ENCODE measurements around the gene KERA.

DNA sequence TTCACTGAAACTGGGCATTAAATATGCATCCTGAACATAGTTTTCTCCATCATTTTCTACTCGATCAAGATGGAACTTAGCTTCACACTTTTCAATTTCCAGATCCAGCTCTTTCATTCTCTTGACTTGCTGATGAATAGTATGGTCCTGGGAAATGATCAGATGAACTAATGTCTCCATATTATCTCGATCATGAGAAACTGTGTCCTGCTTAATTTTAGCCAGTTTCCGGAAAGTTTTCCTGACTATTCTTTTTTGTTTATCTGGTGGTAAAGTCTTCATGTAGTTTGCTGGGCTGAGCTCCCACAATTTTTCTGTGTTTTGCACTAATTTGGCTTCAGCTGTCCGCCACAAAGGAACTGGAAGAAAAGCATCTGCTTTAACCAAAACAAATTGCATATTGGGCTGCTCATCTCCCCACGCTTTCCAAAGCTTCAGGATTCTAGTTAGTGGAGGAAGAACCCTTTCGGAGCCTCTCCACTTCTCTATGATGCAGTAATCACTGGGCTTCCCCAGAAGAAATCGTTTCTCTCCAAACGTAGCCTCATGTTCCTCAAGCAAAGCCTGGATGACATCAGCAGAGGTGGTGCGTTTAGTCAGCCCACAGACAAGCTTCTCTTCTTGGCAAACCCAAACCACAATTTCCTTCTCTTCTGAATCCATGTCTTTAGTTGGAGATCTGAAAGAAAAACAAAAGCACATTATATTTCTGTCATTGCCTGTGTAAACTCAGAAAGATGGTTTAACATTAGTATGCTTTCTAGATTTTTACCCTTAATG, 30.7 kb downstream of the RASSF9 start:
- PRO-cap: no peak

DNA sequence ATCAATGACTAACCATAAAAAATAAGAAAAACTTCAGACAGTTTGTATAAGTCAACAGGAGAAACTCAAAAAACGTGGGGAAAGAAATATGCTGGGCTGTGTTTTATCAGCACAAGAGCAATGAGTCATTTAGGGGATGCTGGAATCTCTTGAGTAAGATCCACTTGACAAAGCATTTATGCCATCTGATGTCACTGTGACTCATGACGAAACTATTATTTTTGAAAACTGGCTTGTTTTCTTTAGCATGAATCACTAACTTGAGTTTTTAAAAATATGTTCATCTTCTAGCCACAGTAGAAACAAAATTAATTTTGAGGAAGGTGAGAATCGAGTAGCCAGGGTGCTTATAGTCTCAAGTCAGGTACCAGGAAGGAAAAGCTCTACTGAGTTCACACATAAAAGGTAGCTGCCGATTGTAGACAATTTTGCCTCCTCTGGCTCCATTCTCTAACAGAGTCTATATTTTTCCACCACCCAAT, 456.2 kb upstream of the MGAT4C start:
- PRO-cap: unidirectional peak, plus-strand start at position 311 of the sequence

DNA sequence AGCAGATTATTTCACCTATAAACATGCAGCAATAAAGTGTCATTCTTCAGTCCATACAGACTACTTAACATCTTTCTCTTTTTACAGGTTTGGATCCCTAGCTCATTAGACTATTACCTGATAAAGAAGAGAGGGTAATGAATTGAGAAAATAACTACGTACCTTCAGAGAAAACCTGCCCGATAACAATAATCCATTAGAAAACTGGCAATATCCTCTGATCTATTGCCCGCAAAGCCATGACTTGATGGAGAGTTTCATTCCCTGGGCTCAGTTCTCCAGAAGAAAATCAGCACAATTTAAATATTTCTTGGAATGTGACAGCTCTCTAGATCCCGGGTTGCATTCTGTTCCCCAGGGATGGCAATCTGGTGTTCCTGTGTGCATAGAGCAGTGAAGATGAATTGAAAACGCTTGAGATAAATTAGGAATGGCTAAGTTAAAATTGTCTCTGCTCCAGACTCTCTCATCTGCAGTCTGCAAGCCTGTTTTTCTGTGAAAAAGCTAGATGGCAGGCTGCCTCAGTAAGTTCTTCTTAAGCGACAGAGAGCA, 582.4 kb upstream of the MGAT4C start:
- PRO-cap: no peak

GRCh38 chr12:87661880-87662339, 367.3 kb downstream of the C12orf50 start:
- PRO-cap: bidirectional peak, plus-strand start at chr12:87662231, minus-strand start at chr12:87662177

DNA sequence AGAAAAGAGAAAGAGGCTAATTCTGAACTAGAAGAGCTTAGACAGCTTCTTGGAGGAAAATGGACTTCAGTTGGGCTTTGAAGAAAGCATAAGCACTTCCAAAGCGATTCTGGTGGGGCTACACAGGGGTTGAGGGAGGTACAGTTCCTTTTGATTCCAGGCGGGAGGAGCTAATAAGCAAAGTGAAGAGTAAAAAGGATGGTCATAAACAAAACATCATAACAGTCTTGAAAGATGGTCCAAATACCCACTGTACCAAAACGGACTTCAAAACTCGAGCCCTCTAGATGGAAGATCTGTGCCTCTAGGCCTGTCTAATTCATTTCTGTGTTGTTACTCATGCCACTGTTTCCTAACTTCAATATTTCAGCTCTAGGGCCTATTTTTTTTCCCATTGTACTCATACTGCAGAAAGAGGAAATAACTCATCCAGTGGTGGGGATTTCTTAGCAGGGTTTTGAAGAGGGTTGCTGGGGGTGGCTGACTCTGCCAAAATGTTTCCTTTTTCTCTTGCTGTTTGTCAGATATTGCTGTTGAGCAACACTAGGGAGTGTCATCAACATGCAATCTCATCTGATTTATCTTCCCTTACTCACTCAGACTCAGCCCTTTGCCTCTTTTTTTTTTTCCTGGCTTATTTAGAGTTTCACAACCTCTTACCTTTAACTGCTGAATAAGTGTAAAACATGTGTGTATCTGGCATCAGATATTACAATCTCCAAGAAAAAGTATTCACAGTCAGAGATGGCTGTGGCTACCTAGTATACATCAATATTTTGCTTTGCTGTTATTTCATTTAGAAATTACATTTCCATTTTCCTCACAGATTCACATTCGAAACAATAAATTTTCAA, 189.6 kb downstream of the DUSP6 start:
- PRO-cap: no peak

- PRO-cap: bidirectional peak, plus-strand start at chr12:89346590, minus-strand start at chr12:89346417
Observed at GRCh38 chr12:89345443-89346743, 6.4 kb downstream of the DUSP6 start.

GRCh38 chr12:89372505-89373558, 20.5 kb upstream of the DUSP6 start:
- PRO-cap: no peak

DNA sequence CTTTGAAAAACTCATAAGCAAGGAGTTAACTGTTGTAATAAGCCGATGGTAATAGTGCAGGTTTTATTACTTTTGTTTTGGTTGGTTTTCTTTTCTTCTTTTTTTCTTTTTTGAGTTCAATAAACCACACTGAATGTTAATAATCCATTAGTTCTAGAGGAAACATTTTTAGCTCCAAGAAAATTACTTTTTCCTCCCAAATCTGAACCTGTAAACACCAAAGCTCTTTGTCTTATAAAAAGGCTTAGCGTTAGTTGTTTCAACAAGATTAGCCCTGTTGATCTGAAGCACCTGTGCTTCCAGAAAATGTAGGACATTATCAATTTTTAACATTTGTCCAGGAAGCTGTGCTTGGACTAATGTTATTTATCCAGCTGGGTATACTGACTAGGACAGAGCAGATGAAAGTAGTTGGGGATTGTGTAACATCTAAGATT, 30.7 kb upstream of the DUSP6 start:
- PRO-cap: no peak

DNA sequence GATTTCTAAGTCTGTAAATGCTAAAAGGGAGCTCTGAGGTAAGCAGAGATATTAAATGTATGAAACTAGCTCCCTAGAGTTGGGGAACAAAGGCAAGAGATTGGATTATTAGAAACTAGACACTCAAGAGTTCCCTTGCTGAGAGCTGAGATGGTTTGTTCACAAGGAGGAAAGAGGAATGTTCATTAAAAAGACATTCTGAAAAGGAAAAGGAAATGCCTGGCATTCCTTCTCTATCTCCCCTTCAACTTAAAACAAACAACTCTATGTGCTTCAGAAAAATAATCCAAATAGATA, 73.7 kb downstream of the GALNT4 start:
- PRO-cap: no peak

DNA sequence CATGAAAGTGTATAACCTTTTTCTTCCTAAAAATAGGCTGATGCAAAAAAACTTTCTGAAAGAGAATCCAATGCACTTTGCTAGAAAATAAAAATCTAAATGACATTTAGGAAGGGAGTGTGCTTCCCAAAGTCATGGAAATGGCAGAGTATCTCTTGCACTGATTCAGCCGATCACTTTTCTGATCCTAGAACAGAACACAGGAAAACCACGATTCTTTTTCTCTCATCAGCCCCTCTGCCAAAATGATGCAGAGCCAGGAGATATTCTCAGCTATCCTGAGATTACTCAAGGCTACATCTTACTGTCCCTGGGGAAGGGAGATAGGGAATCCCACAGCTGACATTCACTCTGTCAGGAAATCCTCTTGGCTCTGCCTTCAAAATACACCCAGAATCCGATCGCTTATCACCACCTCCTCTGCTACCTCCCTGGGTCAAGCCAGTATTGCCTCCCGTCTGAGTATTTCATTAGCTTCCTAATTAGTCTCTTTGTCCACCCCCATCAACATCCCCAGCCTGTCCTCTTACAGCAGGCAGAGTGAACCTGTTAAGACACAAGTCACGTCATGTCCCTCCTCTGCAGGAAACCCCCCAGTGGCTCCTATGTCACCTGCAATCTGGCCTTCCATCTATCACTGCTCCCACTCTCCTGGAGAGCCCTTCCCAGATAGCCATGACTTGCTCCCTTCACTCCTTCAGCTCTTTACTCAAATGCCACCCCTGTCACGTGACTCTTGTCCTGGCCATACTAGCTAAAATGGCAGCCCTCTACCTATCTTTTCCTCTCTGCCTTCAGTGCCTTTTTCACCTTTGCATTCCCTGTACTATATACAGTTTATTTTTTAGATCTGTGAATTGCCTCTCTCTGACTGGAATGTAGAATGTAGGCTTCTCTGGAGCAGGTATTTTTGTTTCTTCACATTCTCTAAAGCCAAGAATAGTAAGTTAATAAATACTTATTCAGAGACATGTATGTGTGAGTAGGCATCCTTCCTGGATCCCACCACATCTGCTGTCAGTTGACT, 70.4 kb downstream of the GALNT4 start:
- PRO-cap: no peak

DNA sequence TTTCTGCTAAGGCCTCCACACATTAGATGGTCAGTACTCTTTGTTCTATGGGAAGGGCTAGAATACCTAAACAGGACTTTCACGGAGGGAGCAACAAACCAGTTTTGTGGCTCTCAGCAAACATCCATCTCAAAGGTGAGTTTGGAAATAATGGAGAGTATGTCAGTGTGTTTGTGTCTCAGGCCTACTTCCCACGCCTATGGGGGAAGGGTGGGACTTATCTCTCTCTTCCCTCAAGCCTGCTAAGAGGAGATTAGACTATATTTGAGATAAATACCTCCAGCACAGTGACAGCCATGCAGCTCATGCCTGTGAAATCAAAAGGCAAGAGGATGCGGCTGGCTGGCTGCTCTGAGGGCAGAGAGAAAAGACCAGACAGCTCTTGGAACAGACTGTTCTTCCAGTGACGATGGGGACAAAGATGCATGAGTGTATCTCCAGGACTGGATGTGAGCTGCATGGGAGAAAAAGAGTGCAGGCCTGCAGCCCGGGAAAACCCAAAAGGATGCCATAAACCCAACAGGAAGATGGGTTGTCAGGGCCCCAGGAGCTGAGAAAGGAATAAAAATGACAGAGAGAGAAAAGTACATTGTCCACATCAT, 14.8 kb upstream of the POC1B start:
- PRO-cap: no peak

DNA sequence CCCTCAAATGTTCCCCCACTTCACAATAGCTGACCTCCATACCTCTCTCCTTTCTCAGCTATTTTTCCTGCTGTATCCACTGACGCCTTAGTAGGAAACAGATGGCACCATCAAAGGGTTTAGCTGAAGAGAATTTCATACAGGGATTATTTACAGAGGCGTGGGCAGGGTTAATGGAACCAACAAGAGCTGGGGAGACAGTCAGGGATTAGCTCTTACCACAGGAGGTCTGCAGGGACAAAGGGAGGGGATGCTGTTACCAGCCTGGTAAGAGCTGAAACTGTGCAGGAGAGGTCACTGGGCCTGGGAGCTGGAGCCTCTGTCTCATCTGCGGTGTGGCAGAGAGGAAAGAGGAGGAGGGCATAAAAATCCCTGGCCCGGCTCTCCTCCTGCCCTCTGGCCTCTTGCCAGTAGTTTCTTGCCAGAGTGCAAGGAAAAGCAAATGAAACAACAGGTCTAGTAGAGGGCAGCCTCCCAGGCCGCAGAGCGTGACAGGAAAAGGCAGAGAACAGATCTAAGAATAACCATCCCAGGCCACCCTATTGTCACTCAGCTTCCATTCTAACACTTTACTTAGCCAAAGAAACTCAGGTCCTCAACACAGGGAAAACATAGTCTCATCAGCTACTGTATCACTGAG, 18.9 kb upstream of the POC1B start:
- PRO-cap: no peak

GRCh38 chr12:89630470-89630923, 78.1 kb downstream of the ATP2B1 start:
- PRO-cap: no peak

DNA sequence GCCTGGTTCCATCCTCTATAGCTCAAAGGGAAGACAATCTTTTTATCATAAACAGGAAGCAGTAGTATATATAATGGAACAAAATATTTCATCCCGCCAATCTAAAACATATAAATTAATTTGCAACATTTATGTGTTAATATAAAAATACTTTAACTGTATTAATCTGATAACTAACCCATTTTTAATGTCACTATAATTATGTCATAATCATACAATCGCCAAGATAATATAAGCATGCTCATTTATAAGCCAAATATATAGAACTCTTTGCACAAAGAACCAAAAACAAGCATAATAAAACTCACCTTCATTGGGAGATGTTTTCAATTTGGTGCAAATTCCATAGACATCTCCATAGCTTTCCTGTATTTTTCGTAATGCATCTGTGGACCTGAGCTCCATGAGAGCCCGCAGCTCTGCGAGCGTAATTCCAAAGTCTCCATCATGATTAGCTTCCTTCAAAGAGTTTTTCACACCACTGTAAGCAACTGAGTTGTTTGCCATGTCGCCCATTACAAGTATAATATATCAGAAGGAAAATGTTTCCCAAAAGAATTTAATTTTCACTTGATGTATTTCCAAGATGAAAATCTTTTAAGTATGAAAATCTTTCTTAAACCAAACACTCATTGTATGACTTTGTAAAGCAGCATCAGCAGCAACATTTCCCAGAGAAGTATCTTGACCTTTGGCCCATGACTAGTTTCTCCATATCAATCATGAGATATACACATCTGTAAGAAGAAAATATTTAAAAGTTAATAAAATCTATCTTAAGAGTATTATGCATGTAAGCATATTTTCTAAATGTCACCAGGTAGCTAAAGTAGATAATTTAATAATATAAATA, 53.0 kb downstream of the ATP2B1 start:
- PRO-cap: no peak

DNA sequence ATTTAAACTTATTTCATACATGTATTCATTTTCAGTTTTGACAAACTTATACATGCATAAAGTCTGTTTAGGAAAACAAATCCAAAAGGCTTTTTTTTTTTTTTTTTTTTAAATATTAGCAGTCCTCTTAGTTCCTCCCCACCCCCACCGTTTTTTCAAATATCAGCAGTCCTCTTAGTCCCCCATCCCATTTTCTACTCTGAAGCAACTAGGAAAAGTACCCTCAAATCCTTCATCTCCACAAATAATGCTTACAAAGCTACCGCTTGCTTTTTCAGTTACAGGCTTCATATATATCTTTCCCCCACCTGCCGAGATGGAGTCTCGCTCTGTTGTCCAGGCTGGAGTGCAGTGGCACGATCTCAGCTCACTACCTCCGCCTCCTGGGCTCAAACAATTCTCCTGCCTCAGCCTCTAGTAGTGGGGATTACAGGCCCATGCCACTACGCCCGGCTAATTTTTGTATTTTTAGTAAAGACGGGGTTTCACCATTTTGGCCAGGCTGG, 11.0 kb downstream of the ATP2B1 start:
- PRO-cap: no peak

- PRO-cap: unidirectional peak, plus-strand start at chr12:89757094
Observed at GRCh38 chr12:89756986-89757533, 48.4 kb upstream of the ATP2B1 start.

DNA sequence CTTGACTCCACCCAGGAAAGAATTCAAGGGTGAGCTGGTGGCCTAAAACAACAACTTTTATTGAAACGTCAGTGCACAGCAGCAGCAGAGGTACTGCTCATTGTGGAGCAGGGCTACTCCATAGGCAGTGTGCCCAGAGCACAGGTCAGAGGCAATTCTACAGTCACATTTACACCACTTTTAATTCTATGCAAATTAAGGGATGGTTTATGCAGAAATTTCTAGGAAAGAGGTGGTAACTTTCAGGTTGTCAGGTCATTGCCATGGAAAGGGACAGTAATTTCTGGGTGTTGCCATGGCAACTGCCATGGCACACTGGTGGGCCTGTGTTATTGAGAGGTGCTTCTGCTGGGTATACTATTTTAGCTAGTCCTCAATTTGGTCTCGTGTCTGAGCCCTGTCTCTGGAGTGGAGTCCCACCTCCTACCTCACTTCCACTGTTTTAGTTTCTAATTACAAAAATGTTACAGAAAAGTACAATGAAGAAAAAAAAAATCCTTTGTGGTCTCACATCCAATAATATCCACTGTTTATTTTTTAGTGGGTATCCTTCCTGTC, 234.2 kb upstream of the ATP2B1 start:
- PRO-cap: no peak

DNA sequence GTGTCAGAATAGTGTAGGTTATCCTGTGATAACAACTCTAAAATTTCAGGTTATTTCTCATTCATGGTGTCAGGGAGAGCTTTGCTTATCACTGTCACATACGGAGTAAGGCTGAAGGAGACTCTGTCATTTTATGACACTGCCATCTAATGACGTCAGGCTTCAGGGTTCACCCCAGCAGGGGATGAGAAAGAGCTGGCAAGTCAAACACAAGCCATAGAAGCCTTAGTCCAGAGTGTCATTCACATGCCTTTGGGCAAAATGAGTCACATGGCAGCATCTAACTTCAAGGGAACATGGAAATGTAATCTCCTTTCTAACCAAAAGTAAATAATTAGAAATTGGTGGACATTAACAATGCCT, 242.6 kb upstream of the ATP2B1 start:
- PRO-cap: bidirectional peak, plus-strand start at position 165 of the sequence, minus-strand start at position 107 of the sequence

- PRO-cap: no peak
Observed at GRCh38 chr12:91057719-91058304, at the start of gene KERA. KERA (minus strand) TSS chr12:91058024.

DNA sequence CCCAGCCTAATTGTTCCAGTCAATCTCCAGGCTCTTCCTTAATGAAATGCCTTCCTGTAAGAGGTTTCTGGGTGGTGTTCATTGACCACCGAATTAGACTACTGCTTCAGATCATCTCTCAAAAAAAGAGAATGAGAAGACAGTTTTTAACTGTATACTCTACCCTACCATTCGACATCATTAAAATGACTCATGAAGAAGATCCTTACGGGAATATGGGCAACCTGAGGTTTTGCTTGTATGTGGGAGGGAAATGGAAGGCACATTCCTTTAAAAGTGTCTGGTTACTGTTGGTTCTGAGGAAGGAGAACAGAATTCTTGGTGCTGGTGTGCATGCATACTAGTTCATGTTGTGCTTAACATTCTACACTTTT, 2.1 kb downstream of the LUM start:
- PRO-cap: no peak

Data from Calu3 (cell line).